CD14-positive monocyte (primary cell): ENCODE data around the genes POTEB2, POTEB and GOLGA6L2.

DNA sequence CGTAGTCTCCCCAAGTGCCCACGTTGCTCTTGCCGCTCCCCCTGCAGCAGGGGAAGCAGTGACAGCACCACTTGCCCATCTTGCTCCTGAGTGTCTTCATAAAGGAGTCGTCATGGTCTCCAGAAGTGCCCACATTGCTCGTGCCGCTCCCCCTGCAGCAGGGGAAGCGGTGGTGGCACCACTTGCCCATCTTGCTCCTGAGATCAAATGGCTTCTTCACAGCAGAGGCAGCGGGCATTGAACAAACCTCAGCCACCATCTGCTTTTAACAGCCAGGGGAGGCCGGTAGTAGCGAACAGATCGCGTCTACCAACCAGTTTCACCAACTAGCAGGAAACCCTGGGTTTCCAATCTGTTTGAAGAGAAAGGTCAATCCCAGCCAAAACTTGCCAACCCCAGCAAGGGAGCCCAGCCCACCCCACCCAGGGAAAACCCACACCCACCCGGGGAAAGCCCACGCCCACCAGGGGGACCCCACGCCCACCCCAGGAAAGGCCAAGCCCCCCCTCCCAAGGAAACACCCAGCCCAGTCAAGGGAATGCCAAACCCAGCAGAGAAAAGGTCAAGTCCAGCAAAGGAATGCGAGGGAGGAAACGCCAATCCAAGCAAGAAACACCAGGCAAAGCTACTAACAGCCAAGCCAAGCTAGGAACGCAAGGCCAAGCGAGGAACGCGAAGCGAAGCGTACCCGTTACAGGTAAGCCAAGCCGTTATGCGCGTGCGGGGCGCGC is at the start of gene POTEB2:
TSS of gene POTEB2 (minus strand) at position 292 of the 731 bp plus-strand sequence.
- CAGE, long polyA plus RNA, result no peak

DNA sequence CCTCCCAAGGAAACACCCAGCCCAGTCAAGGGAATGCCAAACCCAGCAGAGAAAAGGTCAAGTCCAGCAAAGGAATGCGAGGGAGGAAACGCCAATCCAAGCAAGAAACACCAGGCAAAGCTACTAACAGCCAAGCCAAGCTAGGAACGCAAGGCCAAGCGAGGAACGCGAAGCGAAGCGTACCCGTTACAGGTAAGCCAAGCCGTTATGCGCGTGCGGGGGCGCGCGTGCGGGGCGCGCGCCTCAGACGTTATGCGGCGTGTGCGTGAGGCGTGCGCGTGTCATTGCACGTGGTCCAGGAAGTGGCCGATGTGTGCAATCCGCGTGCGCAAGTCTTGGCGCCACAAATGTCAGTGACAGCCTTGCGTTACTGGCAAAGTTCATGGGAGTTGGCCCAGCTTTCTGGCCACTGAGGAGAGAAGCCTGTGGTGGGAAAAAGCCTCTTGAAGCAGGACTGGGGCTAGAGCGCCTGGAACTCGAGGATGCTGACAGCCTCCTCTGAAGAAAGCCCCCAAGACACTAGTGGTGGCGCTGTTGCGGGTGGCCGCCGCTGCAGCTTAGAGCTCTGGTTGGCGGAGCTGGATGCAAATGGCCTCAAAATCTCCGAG is at the start of gene POTEB:
TSS of gene POTEB (minus strand) at position 243 of the 608 bp plus-strand sequence.
- CAGE, long polyA plus RNA, result no peak

DNA sequence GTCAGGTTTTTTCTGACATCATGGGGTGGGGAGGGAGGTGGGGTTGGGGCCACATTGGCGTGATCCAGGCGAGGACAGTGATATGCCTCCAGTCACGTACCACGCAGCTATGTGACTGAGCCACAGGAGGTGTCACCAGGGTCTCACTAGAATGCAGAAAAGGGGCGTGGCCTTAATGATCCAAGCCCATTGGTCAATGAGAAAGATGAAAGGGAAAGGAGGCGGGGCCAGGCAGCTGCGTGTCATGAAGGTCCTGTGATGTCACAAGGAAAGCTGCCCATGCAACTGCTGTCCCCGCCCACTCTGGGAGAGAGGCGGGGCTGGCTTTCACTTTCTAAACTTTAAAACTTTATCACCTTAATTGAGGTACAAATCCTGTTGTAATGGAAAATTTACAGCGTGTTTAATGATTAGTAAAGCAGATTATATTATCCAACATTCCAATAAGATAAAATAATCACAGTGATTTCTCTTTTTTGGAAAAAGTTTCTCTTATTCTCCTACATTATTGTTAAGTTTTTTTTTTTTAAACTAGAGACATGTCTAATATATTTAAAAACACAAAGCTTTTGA is 10.4 kb upstream of the NIPA1 start:
- CAGE, long polyA plus RNA, result no peak

- CAGE, long polyA plus RNA, result no peak
Measured at GRCh38 chr15:22824965-22825328, 13.5 kb upstream of the NIPA2 start.

DNA sequence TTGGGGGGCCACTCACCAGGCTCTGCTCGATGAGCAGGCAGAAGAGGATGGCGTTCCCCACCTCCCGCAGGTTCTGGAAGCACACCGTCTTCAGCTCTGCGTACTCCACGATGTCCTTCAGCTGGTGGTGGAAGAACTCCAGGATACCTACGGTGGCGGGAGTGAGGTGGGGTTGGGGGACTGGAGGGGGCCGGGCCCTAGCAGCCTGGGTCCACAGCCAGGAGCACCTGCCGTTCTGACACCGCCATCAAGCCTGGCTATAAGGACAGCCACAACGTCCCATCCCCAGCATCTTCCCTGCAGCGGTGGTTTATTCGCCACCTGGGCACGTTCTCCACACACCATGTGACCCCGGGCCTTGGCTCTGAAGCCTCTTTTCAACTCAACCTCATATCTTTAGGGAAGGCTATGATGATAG is 41.4 kb downstream of the NIPA2 start:
- CAGE, long polyA plus RNA, result no peak

DNA sequence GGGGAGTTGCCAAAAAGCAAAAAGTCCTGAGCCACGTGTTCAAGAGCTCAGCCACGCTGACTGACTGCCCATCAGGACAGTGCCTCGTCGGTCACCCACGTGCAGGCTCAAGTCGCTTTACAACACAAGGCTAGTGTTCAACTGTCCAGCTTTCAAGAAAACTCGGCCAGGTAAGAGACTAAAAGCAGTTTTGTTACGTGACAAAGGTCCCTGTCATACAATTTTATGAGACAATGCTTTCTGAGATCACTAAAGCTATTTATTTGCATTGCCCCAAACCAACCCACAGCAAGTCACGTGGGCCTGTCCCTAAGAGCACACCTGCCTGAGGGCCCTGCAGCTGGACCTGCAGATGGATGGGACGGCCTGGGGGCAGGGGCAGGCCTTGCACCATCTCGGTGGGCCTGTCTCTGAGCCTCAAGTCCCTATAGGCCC is 42.7 kb downstream of the NIPA2 start:
- CAGE, long polyA plus RNA, result no peak

- CAGE, long polyA plus RNA, result no peak
Measured at GRCh38 chr15:23303334-23303586, 30.7 kb downstream of the GOLGA6L26 start.

DNA sequence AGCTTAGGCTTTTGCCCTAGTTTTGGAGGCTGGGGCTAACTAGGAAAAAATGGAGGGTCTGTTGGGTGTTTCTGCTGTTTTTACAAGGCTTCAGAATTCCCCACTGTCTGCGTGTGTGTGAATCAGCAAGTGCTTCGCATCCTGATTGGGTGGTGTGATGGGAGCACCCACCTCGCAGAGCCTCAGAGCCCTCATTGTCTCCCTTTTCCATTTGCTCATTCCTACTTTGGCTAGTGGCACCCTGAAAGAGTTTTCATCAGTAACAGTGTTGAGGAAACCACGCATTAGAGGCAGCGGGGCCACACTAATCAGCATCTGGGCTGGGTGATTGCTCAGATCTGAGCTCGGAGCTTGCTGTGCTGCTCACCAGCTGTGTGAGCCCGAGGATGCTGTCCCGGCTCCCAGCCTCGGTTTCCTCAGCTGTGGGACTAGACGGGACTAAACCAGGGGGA is 40.6 kb downstream of the GOLGA8S start:
- CAGE, long polyA plus RNA, result no peak

DNA sequence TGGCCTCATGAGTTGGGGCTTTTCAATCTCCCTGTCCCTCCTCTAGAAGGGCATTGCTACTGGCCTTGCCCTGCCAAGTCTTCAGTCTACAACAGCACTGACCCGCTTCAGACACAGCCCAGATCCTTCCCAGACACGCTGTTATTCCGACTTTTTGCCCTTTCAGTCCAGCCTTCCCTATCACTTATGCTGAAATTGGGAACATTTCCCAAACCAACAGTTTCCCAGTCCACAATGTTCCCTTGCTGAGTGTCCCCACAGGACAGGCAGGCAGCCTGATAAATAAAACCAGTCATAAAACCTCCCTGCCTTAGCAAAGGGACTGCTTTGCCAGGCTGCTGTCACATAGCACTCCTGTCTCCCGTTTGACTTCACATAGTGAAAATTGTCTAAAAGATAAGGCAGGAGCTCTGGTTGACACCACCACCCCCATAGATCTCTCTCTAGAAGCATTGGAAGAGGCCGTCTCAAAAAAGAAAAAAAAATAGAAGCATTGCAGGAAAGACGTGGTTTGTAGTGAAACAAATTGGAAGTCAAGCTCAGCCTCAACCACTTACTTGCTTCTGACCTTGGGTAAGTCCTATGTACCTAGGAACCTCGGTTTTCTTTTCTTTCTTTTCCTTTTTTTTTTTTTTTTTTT is 43.4 kb downstream of the GOLGA6L2 start:
- CAGE, long polyA plus RNA, result no peak

- CAGE, long polyA plus RNA, result no peak
Measured at GRCh38 chr15:23447114-23447383, at the start of gene GOLGA6L2. Gene GOLGA6L2 (minus strand): TSS chr15:23447243.

- CAGE, long polyA plus RNA, result no peak
Measured at GRCh38 chr15:23564828-23565248, 636 bp upstream of the MKRN3 start.

- CAGE, long polyA plus RNA, result no peak
Measured at GRCh38 chr15:23686910-23687191, 254 bp downstream of the NDN start.

DNA sequence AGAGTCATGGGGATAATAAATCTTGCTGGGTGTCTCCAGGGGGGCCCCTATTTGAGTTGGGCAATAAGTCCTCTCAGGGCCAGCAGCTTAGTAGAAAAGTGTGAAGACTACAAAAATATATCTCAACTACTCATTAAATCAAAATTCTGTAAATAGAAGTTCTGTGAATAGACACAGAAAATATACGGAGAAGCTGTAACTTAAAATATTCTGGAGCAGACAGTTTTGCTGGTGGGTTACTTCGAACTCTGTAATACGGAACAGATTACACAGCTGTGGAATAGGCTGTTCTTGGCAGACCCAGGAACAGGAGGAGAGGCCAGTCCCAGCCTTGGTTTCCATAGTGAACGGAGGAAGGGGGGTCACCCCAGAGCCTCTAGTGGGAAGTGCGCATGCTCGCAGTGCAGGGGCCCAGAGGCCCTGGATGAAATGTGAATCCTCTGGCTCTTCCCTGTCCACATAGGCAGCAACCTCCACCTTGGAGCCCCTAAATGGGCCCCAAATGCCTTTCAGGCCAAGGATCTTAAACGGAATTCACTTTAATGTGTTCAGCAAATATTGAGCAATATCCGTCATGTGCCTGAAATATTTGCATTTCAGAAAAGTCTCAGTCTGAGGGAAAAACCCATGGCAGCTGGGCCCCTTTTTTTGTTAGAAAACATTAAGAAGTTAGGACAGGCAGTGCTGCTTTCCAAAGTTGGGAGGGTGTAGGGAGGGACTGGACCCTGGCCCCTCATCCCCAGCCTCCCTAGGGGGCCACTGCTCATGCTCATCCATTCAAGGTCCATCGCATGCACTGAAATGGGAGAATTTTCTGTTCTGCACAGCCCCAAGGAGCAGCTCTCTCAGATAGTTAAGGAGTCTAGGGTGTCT is 3.3 kb upstream of the NDN start:
- CAGE, long polyA plus RNA, result no peak

DNA sequence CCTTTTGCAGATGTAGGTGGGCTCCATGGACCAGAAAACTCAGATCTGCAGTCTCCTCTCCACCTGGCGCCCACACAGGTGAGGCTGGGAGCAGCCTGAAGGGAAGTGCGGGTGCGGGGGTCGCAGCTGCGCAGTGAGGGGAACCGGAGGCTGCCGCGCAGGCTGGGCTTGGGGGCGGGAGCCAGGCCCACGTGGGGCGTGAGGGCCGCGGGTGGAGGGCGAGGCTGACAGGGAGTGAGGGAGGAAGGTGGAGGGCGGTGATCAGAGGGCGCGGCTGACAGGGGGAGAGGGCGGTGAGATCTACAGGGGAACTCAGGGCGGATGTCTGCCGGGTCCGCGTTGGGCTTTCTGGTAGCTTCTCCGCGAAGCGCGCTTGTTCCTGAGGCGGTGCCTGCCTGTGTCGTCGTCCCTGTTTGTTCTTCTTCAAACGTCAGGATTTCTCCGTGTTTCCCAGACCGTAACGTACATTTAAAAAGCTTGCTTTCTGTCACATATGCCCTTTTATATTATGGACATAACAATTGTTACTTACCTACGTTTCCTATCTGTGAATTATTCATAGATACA is 414.4 kb upstream of the NDN start:
- CAGE, long polyA plus RNA, result no peak

DNA sequence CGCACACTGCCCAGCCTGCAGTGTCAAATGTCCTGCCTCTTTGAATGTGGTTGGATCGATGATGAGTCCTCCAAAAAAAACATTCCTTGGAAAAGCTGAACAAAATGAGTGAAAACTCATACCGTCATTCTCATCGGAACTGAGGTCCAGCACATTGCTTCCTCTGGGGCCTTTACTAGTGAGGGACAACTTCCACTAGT is 110.1 kb downstream of the SNRPN start:
- CAGE, long polyA plus RNA, result no peak

DNA sequence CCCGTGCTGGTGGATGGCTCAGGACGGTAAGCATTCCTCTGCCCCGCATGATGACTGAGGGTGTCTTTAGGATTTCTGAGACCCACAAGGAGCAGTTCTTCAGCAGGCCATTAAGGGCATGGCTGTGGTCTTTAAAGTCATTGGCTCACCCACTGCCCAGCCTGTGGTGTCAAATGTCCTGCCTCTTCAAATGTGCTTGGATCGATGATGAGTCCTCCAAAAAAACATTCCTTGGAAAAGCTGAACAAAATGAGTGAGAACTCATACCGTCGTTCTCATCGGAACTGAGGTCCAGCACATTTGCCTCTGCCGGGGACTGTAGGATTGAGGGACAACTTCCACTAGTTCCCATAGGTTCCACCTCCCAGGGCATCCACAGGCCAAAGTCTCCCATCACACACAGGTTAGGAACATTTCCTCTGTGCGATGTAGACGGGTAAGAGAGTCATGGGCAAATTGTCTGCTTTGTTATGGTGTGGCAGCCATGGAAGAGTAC is 115.5 kb downstream of the SNRPN start:
- CAGE, long polyA plus RNA, result no peak

DNA sequence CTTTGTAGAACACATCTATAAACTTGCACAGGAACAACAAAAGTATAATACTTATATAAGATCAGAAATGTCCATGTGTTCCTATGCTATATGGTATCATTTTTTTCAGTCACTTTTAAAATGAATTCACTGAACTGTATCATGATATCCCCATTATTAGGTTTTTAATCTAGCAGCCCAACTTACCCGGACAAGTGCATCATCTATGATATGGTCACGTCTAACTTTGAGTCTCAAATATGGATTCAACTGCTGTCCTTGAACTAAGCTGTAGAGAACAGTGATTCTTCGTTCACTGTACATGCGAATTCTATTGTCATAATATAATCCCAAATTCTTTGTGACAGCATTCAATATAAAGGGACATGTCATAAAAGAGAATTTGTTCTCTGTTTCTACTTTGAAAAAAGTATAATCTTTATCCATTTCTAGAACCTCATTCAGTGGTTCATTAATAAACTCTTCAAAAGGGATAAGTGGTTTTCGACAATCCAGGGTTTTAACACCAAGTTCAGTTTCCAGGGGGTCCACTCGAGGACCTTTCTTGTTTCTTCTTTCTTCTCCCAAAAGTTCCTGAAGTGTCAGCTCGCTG is 68.3 kb downstream of the UBE3A start:
- CAGE, long polyA plus RNA, result no peak

DNA sequence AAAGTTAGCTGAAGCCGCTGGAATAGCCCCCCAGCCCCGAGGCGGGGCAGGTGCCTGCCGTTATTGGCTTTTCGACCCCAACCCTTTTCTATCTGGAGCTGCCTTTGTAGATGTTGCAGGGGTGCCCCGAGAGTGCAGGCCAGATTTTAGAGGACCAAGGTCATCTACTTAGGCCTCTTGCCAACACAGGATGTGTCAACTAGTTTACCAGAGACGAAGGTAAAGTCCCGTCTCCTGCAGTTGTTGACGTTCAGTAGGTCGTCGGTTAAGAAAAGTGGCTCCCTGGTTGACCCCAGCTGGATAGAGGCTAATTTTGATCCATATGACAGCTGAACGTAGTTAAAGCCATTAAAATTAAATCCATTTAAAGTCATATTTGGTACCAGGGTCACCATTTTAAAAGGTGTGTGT is 624 bp upstream of the UBE3A start:
- CAGE, long polyA plus RNA, result no peak

DNA sequence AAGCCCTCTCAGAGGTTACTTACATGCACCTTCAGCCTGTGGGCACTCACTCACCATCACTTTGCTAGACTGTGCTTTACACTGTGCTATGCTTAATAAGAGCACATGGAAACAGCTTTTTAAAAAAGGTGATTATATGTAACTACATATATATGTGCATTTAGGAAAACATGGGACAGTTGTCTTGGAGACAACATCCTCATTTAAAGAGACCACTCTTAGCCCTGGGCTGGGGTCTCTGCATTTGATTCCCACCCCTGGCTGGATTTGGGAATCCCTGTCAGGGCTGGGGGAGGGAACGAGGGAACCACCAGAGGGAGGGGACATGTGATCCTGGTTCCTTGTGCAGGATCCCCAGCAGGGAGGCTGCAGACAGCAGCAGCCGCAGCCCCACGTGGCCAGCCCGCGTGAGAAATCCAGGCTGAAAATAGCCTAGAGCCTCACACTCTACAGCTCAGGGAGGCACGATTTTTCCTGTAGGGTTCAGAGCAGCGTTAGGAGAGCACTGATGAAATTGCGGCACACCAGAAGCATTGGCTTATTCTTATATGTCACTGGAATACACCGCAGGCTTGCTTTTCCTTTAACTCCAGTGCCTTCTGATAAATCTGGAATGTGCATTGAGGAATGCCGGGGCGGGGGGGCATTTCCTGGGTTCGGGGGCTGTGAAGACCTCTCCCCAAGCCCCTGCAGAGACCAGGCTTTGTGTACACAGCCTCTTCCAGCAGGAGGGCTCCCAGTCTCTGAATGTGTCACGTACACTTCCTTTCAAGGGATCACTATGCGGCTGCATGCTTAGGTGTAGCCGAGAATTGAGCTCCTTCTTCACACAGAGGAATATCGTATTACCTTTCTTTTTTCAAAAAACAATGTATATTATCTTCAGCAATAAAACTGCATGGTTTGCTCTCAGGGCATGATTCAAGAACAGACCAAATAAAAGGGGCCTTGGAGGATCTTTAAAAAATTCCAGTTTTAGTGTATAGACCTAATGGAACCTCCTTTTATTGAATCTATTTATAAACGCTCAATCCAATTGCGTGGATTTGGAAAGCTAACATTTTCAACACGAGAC is 193.1 kb downstream of the ATP10A start:
- CAGE, long polyA plus RNA, result no peak

GRCh38 chr15:25674809-25675702 is 188.1 kb downstream of the ATP10A start:
- CAGE, long polyA plus RNA, result no peak